Mesenteric fat pad (tissue), 1 donor: ENCODE measurements around the genes GNG14 and STX10.

DNA sequence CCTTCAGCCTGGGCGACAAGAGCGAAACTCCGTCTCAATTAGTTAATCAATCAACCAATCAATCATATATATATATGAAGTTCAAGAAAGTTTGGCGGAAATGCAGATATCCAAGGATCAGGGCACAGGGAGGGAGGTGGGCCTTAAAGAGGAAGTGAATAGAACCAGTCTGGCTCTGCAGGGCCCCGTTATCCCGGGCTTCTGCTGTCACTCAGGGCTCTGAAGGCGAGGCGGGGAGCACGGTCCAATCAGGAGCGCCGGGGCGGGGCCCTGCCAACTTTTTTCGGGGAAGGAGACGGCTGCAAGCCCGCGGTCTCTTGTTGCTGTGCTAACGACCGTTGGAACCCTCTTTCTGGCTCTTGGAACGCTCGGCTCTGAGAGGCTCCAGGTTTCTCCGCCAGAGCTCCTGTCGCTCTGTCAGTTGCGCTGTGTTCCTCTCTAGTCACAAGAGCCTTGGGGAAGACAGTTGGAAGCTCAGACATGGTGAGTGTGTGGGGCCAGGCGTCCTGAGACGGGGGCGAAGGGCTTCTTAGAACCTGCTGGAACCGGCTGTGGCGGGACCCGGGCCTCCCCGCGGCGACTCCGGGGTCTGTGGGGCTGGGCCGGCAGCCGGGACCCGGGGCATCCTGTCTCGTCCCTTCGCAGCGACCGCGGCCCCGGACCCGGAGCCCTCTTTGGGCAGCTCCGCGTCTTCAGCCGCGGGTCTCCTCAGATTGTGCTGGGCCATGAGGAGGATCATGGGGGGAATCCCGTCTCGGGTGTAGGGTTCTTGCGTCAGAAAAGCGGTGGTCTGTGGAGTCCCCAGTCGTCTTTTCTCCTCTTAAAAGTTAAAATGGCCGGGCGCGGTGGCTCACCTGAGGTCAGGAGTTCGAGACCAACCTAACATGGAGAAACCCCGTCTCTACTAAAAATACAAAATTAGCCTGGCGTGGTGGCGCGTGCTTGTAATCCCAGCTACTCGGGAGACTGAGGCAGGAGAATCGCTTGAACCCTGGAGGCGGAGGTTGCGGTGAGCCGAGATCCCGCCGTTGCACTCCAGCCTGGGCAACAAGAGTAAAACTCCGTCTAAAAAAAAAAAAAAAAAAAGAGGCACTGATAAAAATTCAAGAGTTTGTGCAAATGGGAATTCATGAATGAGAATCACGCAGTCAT is 27.8 kb downstream of the ZNF844 start:
- PRO-cap: unidirectional peak, plus-strand start at position 276 of the sequence; unidirectional peak, plus-strand start at position 310 of the sequence

DNA sequence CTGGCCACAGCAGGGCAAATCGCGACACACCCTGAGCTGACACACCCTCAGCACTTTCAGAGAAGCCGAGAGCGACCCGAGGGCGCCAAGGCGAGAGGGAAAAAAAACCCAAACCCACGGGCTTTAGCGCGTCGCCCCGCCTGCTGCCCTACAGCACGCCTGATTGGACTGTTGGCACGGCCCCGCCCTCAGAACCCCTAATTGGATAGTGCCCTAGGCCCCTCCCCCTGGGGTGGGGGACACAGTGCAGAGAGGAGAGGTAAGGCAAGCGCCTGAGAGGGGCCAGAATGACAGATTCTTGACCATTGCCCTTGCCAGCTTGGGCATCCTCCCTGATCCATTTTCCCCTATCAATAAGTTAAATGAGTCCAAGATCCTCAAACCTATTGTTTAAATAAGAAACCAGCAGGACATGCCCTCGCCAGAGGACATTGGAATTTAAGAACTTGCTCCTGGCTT is 28.3 kb downstream of the ZNF44 start:
- PRO-cap: no peak

DNA sequence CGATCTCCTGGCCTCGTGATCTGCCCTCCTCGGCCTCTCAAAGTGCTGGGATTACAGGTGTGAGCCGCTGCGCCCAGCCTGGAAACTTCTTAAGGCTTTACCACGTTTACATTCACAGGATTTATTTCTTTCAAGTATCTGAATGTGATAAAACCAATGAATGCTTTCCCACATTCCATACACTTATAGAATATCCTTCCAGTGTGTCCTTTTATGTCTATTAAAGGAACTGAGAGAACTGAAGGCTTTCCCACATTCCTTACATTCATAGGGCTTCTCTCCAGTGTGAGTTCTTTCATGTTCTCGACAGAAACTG is 22.5 kb downstream of the ZNF44 start:
- PRO-cap: no peak

GRCh38 chr19:12439704-12440441 is 948 bp downstream of the ZNF443 start:
- PRO-cap: no peak

DNA sequence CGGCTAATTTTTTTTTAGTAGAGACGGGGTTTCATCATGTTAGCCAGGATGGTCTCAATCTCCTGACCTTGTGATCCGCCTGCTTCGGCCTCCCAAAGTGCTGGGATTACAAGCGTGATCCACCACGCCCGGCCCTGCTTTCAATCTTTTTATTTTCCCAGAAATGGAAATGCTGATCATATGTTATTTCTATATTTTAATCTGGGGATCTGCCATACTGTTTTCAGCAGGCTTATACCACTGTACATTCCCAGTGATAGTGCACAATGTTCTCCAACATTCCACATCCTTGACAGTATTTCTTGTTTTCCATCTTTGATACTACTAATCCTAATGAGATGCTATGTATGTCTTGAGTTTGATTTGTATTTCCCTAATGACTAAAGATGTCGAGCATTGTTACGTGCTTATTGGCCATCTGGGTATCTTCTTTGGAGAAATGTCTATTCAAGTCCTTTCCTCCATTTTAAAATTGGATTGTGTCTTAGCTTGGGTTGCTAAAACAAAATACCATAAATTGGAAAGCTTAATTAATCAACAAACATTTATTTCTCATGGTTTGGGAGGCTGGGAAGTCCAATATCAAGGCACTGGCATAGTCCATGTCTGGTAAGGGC is 26.0 kb downstream of the ZNF564 start:
- PRO-cap: no peak

DNA sequence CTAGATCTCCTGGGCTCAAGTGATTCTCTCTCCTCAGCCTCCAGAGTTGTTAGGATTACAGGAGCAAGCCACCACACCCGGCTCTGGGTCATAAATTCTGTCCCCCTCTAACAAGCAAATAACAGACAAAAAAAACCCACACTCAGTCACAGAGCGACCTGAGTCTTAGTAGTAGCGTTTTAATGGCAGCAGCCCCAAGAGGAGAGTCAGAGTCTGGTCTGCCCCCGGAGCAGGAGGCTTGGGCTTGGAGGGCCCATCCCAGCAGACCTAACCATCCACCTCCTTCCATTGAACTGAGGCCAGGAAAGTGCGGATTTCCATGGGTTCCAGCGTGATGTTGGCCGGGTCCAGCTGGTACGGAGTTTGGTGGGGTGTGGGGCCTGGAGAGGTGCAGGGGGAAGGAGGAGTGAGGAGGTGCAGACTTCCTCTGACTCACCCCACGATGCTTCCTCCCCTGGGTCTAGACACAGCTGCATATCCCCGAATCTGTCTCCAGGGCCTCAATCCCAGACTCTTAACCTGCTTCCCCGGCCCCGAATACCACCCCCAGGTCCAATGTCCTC is 20.1 kb downstream of the MAN2B1 start:
- PRO-cap: no peak

- PRO-cap: no peak
These were observed 741 bp downstream of the WDR83OS start for GRCh38 chr19:12668475-12668873.

DNA sequence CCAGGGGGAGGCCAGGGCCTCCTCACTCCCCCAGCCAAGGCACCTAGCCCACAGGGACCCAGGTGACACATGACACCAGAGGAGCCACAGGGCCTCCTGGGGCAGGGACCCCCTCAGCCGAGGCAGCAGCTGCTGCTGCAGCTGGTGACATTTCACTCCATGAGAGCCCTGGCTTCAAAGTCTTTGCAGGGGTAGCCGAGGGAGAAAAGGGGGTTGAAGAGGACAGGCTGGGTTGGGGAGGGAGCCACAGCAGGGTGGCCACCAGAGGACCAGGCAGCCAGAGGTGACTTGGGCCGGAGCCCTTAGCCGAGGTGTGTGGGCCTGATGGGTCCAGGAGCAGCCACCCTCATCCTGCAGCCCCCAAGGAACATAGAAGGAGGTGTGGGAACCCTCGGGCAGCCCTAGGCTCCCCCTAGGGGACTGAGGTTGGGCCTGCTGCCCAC is at the start of gene GNG14:
GNG14 (plus strand) TSS at position 413 of the 443 bp plus-strand sequence.
- PRO-cap: no peak

- PRO-cap: bidirectional peak, plus-strand start at chr19:12789796, minus-strand start at chr19:12789615; bidirectional peak, plus-strand start at chr19:12790135, minus-strand start at chr19:12789903; bidirectional peak, plus-strand start at chr19:12790379, minus-strand start at chr19:12790420
These were observed 1.3 kb upstream of the JUNB start for GRCh38 chr19:12789774-12790637.

DNA sequence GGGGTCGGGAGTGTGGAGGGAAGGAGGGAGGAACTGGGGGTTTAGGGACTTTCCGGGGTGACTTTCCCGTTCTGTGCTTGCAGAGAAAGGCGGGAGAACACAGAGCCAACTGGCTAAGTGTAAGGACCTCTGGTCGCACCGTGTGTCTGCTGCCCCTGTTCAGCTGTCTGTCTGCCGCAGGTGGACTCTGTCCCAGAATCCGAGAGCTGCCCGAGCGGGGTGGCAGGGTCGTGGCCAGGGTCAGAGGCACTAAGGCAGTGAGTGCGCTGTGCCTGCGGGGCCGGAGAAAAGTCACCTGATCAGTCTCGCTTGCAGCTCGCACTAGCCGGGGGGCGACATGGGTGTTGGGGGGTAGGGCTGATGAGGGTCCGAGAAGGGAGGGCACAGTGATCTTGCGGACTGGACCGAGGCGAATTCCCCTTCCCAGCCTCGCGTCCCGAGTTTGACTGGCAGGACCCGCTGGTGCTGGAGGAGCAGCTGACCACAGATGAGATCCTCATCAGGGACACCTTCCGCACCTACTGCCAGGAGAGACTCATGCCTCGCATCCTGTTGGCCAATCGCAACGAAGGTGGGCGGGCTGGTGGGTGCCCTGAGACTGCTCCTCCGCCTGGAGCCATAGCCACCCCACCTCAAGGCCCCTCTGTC is 568 bp downstream of the GCDH start:
- PRO-cap: no peak

DNA sequence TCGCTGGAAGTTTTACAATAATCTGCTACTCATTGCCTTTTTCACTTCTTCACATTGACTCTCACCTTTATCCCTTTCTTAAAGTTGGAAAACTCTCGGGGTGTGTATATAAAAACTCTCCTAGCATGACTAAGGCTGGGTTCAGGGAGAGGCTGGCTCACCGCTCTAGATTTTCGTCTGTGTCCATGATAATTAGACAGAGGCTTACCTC is 39.3 kb downstream of the NFIX start:
- PRO-cap: no peak

GRCh38 chr19:13058835-13059382 is 43.7 kb downstream of the LYL1 start:
- PRO-cap: no peak

GRCh38 chr19:13082300-13082742 is 20.3 kb downstream of the LYL1 start:
- PRO-cap: no peak

DNA sequence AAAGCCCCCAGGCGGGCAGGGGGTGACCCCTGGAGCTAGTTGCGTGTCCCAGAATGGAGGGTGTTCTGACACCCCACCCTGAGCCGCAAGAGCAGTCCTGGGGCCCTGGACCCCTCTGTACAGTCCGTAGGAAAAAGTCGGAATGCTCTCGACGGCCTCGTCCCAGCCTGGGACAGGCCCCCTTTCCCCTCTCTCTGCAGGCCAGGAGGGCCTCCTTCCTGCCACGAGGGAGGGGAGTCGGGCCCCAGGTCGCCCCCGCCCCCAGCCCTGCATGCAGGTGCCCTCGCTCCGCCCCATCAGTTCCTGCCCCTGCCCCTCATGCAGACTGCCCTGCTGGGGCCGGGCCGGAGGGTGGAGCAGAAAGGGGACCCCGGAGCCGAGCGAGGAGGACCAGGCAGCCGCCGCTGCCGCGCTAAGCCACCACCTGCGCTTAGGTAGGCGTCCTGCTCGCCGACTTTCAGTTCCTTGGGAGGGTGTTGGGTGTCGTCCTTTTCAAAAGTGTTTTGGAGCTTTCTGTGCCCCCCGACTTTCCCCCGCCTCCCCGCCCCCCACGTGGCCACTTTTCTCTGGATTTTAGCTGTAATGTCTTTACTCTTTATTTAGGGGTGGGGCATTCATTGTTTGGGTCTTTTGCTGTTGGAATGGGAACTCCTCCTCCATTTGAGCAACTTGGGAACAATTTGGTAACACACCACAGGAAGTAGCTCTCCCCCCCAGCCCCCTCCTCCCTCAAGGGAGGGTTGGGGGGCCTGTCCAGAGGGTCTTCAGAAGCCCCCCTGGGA is 7.2 kb downstream of the LYL1 start:
- PRO-cap: no peak

DNA sequence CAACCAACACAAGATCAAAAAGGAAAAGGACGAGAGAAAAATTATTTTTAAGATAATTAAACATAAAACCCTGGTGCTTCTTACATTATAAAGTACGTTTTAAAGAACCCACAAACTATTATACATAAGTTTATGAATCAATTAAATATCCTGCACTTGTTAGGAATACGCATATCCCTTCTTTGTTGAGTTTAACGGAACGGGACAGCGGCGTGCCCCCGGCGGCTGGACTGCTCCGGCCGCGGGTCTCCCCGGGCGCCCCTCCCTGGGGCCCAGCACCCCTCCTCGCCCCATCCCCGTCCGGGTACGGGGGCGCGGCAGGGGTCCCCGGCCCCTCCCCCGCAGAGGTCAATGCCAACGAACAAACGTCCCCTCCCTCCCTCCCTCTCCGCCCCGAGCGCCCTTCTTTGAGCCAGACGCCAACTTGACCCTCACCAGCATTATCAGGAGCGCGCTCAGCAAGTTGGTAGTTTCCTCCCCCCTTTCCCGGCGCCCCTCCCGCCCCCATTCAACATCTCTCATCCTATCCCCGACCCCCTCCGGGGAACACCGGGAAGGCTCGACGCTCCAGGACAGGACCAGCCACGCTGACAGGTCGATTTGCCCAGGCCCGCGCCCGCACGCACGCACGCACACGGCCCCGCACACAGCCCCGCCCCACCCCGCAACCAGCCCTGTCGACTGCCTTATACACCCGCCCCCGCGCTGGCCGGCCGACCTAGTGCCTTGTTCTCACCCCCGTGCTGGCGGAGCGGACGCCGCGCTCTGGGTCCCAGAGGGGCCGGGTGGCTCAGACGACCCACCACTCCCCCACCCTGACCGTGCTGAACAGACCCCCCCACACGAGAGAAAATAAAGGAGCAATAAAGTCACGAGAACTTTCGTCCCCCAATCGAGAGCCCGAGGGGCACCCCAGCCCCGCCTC is 5.1 kb downstream of the LYL1 start:
- PRO-cap: no peak

GRCh38 chr19:13132478-13132790 is 14.4 kb downstream of the NACC1 start:
- PRO-cap: no peak

- PRO-cap: bidirectional peak, plus-strand start at chr19:13150499, minus-strand start at chr19:13150369
These were observed at the start of gene STX10 for GRCh38 chr19:13149635-13150603. STX10 (minus strand) TSS chr19:13150375.

GRCh38 chr19:13186003-13186410 is 35.8 kb downstream of the IER2 start:
- PRO-cap: no peak

DNA sequence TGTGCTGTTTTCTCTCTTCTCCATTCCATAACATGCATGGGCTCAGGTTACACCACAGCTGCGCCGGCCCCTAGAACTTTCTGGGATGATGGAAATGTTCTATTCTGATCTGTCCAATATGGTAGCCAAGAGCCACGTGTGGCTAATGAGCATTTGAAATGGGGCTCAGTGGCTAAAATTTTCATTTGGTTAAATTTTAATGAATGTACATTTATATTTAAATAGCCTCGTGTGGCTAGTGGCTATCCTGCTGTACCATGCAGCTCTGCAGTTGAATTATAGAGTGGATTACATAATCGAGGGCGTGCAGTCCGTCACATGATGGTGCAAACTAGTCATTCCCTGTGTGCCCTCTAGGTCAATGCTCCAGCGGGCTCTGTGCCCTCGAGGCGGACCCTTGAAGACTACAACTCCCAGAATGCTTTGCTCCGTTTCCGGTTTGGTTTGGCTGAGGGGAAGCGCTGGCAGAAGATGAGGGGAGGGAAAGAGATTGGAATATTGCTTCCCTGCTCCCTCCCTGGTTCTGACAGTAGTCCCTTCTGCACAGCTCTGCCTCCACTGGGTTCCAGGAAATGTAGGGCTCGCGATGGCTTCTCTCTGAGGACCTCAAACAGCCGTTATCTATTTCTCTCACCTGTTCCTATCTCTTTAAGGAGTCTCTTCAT is 109.8 kb downstream of the CACNA1A start:
- PRO-cap: no peak

DNA sequence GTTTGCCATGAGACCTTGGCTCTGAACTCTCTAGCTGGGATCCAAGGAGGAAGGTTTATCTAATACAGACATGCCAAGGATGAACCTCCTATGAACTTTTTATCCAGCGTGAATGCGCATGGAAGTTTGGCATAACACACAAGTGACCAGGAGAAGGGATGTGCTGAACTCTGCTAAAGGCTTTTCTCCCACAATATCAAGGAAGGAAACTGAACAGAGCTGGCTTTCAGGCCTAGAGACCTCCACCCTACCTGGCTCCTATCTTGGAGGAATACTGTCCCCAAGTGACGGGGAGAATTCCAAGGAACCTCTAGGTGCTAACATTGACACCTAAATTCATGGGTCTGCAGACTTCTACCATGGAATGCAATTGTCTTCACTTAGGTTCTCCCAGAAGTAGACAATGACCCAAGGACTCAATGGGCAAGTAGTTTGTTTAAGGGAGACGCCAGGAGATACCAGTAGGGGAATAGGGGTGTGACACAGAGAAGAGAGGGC is 51.2 kb upstream of the YJU2B start:
- PRO-cap: no peak